Measurements from ENCODE around the genes ADH1C, C4orf54 and NFKB1.

DNA sequence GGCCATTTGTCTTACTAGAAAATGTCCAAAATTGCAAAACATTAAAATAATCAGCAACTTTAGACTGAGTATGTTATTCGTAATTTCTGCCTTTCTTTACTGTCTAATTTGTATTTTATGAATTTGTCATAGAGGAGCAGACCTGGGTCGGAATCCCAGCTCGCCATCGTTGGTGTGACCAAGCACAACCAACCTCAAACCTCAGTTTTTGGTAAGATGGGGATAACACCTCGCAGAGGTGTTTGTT is 785 bp downstream of the ADH5 start:
- CAGE, long polyA plus RNA, result no peak
- RRBS, result no CpG with 5 or more reads among the region's 5 CpGs

- CAGE, long polyA plus RNA, result no peak
- RRBS, result no CpG with 5 or more reads among the region's 7 CpGs
These were observed 1.3 kb upstream of the ADH5 start for GRCh38 chr4:99089759-99090429.

- CAGE, long polyA plus RNA, result no peak
- RRBS, result no CpG with 5 or more reads among the region's 5 CpGs
These were observed 16.4 kb downstream of the ADH6 start for GRCh38 chr4:99202541-99203200.

DNA sequence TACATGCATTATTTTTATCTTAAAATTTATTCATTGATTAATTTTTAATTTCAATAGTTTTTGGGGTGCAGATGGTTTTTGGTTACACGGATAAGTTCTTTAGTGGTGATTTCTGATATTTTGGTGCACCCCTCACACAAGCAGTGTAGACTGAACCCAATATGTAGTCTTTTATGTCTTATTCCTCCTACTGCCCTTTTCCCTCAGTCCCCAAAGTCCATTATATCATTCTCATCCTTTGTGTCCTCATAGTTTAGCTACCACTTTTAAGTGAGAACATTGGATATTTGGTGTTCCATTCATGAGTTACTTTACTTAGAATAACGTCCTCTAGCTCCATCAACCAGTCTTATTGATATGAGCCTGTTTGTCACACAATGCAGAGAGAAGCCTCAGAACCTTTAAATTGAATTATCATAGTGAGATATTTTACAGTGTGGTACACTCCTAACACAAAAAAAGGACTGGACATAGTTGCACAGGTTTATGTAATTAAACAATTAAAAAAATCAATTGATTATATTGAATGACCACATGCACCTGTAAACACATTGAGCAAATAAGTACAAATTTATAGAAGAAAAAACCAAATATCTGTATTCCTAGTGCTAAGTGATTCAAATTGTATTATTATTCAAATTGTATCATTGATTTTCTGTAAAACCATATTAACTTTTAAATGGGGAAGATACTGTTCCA is 1.0 kb downstream of the ADH1B start:
- CAGE, long polyA plus RNA, result no peak
- RRBS, result no CpG with 5 or more reads among the region's 2 CpGs

DNA sequence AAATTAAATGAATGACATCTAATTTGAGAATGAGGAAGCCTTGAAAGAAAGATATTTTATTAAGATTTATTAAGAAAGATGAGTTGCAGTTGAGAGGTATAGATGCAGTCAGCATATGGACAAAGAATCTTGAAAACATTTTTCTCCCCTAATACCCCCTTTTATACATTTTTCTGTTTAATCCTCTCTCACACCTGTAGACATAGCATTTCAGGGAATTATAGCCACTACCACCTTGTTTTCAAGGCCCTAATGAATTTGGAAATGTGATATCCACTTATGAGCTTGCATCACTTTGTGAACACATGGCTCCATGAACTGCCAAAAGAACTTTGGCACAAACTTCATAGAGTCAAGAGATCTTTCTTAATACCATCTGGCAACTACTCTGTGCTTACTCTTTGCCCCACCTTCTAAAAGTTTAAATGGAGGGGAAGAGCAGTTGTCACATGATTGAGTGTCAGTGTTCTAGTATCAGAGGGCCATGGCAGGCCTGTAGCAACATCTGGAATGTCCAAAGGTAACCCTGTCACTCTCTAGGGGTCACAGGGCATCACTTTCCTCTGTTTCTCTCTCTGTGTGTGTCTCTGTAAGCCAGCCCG is 2.5 kb upstream of the ADH1B start:
- CAGE, long polyA plus RNA, result no peak
- RRBS, result no CpG with 5 or more reads among the region's 1 CpG

GRCh38 chr4:99352622-99353600 is at the start of gene ADH1C:
TSS of gene ADH1C (minus strand) at chr4:99352746.
- CAGE, long polyA plus RNA, result no peak
- RRBS, result no CpG with 5 or more reads among the region's 11 CpGs

DNA sequence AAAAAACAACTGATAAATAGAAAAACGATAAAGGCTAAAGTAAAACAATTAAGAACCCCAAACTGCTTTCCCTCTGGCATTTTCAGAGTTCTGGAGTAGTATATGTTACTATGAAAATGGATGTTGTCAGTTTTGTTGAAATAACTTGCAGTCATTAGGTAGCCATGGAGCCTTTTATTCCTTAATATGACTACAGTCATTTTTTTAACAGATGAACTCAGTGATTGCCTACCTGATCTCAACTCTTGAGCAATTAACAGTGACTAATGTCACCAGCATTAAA is at the start of gene C4orf54:
Gene C4orf54 (minus strand): TSS at position 149 of the 283 bp plus-strand sequence.
- CAGE, long polyA plus RNA, result no peak
- RRBS, result no CpG with 5 or more reads among the region's 1 CpG

GRCh38 chr4:99679124-99679897 is 21.7 kb upstream of the C4orf54 start:
- CAGE, long polyA plus RNA, result no peak
- RRBS, result no CpG with 5 or more reads among the region's 5 CpGs

DNA sequence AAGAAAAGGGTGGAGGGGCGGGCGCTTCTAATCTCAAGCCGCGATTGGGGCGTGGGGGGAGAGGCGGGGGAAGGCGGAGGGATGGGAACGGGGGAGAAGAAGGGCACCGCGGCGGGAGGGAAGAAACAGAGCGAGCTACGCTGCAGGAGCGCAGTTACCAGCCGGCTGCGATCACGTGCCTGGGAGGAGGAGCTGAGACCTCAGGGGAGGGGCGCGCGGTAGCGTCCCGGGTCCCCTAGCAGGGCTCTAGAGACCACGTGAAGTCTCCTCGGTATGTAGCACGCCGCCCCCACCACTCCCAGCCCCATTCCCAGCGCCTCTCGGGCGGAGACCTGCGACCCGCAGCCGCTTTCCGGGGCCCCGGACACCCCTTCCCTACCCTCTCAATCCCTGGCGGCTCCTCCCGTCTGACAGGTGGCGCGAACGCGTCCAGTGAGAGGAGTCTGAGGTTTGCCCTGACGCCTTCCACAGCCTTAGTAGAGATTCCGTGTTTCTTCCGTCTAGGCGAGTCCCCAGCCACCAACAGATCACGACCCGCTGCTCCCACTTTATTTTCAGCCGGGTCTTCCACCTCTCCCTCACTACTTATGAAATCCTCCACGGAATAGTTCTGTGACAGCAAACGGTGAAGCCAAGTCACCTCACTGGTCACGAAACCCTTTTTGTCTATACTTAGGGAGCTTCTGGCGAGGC is 481 bp upstream of the H2AZ1 start:
- CAGE, long polyA plus RNA, result no peak
- RRBS, result under 1% methylated on average over 8 of the region's 51 CpGs

GRCh38 chr4:100458706-100459079 is 59.1 kb downstream of the EMCN start:
- CAGE, long polyA plus RNA, result no peak

- CAGE, long polyA plus RNA, result no peak
- RRBS, result no CpG with 5 or more reads among the region's 3 CpGs
These were observed 325.6 kb downstream of the PPP3CA start for GRCh38 chr4:101021766-101022177.

DNA sequence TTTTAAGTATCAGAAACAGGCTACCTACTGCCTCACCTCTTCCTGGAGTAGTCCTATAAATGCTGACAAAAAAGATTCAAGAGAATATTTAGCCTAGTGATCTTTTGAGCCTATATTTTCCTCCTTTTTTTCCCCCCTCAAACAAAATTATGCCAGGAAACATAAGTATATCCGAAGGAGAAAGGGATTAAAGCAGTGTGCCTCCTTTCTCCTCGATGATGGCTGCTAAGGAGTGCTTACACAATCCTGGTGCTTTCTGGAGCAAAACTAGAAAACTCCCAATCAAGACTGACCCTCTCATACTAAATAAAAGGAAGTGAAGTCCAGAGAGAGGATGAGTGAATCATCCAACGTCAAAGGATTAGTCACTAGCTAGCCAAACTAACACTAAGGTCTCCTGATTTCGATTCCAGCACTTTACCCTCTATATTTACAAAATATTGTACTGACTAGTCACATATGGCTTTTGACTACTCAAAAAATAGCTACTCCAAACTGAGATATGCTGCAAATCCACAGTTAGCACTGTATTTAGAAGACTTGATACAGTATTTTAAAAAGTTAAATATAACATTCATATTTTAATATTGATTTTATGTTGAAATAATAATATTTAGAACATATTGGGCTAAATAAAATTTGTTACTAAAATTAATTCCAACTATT is 146.7 kb downstream of the PPP3CA start:
- CAGE, long polyA plus RNA, result no peak
- RRBS, result no CpG with 5 or more reads among the region's 4 CpGs

- CAGE, long polyA plus RNA, result no peak
- RRBS, result no CpG with 5 or more reads among the region's 4 CpGs
These were observed 70.2 kb downstream of the PPP3CA start for GRCh38 chr4:101277002-101277556.

- CAGE, long polyA plus RNA, result no peak
- RRBS, result no CpG with 5 or more reads among the region's 25 CpGs
These were observed 945 bp downstream of the PPP3CA start for GRCh38 chr4:101346456-101346705.

GRCh38 chr4:101807265-101807819 is 16.8 kb downstream of the BANK1 start:
- CAGE, long polyA plus RNA, result no peak
- RRBS, result no CpG with 5 or more reads among the region's 6 CpGs

DNA sequence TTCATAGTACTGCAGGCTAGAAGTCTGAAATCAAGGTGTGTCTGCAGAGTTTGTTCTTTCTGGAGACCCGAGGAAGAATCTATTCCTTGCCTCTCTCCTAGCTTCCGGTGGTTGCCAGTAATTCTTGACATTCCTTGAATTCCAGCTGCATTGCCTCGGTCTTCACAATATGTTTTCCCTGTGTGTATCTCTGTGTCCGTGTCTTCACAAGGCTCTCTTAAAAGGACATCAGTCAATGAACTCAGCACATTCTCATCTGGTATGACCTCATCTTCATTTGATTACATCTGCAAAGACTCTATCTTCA is 163.4 kb downstream of the BANK1 start:
- CAGE, long polyA plus RNA, result no peak
- RRBS, result no CpG with 5 or more reads among the region's 4 CpGs

DNA sequence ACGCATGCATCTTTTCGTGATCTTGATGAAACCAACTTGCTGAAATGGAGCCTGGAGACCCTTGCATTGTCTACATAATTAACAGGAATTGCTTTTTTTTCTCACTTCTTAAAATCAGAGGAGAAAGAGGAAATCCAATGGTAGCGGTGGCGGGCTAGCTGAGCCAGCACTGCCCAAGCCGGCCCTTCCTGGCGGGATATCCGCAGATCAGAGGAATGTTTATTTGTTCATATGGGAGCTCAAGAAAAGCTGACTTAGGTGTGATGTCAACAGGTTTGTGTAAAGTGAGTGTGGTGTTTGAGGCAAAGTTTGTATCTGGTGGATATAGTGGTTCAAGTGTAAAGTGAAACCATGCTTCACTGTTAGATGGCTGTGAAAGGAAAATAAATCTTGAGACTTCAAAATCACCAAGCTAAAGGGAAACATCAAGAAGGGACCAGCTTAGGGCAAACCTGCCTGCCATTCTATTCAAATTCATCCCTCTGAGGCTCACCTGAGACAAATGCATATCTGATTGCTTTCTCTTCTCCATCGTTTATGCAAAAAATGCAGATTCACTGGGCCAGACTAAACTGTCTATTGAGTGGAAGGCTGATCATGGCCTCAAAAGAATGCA is 561 bp upstream of the SLC39A8 start:
- CAGE, long polyA plus RNA, result no peak
- RRBS, result no CpG with 5 or more reads among the region's 8 CpGs

- CAGE, long polyA plus RNA, result no peak
- RRBS, result 80% methylated on average over 1 of the region's 10 CpGs
These were observed 983 bp upstream of the NFKB1 start for GRCh38 chr4:102500018-102500734.

GRCh38 chr4:102500735-102501466 is at the start of gene NFKB1:
TSS of gene NFKB1 (plus strand) at chr4:102501359.
- CAGE, long polyA plus RNA, result start-site peak on the plus strand at chr4:102501283-102501387, 47 and 33 reads in 2 replicates
- RRBS, result under 1% methylated on average over 26 of the region's 67 CpGs

GRCh38 chr4:102631600-102632460 is 128.9 kb downstream of the MANBA start:
- CAGE, long polyA plus RNA, result no peak
- RRBS, result no CpG with 5 or more reads among the region's 10 CpGs